ENCODE measurements around a stretch of chr5.

GRCh38 chr5:168600362-168600819, 21.2 kb upstream of the PANK3 start:
- PRO-cap: no peak

- PRO-cap: no peak
Observed at GRCh38 chr5:168613809-168614465, 34.8 kb upstream of the PANK3 start.

GRCh38 chr5:168794218-168794656, 215.1 kb upstream of the PANK3 start:
- PRO-cap: no peak

DNA sequence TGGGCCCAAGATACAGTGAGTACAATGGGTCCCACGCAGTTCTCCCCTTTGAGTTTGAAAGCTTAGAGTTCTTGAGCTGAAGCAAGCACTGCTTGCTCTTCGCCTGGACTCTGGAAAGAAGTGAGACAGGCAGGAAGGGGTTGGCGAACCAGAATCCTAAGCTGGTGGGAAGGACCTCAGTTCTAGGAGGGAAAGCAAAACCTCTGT, 239.8 kb upstream of the PANK3 start:
- PRO-cap: no peak

- PRO-cap: no peak
Observed at GRCh38 chr5:169095304-169095821, 205.6 kb downstream of the SLIT3 start.

GRCh38 chr5:170244361-170244869, 11.6 kb downstream of the C5orf58 start:
- PRO-cap: no peak

DNA sequence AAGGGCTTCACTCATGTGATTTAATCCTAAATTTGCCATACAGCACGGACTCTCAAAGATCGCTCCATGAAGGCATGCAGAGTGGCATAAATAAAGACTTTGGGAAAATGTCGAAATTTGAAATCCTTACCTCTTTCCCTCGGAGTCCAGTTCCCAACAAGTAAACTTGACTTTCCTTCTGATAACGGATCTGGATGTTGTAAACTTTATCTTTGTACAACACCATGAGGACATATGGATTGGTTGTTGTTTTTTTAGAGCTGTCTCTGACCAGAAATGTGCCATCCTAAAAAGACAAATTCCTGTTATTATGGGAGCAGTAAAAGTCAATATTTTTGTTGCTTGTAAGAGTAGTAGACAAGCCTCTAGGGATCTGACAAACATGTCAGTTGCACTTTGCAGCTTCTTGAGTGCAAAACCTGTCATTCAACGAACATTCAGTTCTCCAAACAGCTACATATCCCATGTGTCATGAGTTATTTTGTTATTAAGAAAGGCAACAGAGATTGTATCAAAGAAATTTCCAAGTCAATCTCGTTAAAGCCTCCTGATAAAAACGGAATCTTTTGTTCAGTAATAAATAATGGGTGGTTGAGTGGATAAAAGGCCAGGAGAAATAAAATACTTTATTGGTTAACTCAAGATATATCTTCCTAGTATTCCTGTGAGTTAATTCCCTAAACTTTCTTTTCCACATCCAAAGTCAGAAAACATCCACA, 18.0 kb downstream of the C5orf58 start:
- PRO-cap: no peak

- PRO-cap: no peak
Observed at GRCh38 chr5:170265589-170266156, 31.9 kb downstream of the LCP2 start.

DNA sequence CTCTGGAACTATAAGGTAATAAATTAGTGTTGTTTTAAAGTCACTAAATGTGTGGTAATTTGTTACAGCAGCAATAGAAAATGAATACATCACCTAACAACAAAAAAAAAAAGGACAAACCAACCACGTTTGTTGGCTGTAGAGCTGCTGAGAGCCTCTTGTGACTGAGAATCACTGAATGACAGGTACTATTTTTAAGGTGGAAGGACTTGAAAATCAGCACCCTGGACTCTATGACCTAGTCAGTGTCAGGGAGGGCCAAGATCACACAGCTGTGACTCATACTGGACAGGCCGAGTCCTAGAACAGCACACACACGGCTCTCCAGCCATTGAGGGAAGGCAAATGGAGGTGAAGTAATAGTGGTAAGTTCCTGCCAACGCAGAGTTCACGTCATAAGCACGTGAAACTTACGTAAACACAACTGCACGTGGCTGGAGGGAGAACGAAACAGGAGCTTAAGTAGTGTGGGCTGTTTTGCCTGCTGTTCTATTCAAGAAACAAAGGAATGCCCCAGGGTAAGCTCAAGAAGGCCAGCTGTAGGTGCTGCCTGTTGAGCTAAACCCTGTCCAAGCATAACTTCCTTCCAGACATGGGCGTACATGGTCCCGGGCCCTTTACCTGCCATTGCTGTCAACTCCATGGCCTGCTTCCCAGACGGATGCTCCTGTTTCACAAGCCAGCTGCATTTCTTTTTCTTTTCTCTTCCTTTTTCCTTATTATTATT, 10.0 kb upstream of the LCP2 start:
- PRO-cap: no peak

DNA sequence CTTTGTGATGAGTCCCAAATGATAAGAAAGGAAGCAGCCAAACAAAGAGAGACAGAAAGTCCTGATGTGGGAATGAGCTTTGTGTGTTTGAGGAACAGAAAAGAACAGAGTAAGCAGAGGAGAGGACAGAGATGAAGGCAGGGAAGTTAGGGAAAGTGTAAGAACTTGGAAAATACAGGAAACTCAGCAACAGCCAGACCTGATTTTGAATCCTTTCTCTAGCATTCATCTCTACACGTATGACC, 32.5 kb upstream of the LCP2 start:
- PRO-cap: no peak

DNA sequence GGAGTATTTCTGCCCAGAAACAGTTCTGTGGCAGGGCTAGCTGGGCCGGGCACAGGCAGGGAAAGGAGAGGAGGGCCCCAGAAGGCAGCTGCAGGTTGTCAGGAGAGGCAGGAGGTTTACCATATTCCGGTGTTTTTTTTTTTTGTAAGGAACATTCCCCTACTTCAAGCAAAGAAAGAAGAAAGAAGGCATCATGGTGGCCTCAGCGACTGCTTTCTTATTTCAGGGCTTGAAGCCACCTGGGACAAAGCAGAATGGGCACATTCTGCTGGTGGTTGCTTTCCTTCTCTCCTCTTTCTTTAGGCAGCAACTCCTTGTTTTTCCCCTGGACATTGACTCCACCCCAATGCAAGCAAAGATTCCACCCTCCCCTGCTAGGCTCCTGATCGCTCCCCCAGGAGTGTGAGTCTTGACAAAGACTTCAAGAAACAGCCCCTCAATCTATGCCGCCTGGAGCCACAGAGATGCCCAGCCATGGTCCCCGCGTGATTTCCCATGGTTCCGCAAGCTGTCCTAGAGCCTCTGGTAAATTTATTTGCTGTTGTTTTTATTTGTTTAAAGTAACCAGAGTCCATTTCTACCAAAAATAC, 2.5 kb downstream of the KCNMB1 start:
- PRO-cap: no peak

DNA sequence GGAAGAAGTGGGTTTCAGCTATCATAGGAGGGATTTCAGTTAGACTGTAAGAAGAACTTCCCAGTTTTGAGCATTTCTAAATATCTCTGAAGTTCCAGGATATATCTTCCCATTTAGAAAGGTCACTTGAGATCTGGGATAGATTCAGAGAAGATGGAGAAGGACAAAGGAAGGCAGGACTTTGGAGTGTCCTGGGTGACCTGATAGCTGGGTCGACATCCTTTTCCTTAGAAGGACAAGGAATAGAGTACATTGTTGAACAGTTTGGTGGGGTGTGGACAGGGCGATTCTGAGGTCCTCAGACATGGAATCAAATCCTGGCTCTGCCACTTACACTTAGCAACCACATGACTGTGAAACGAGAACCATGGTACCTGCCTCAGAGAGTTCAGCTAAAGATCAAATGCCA, 755 bp downstream of the KCNMB1 start:
- PRO-cap: no peak

GRCh38 chr5:170756849-170757681, 26.5 kb upstream of the GABRP start:
- PRO-cap: bidirectional peak, plus-strand start at chr5:170757435, minus-strand start at chr5:170757338

DNA sequence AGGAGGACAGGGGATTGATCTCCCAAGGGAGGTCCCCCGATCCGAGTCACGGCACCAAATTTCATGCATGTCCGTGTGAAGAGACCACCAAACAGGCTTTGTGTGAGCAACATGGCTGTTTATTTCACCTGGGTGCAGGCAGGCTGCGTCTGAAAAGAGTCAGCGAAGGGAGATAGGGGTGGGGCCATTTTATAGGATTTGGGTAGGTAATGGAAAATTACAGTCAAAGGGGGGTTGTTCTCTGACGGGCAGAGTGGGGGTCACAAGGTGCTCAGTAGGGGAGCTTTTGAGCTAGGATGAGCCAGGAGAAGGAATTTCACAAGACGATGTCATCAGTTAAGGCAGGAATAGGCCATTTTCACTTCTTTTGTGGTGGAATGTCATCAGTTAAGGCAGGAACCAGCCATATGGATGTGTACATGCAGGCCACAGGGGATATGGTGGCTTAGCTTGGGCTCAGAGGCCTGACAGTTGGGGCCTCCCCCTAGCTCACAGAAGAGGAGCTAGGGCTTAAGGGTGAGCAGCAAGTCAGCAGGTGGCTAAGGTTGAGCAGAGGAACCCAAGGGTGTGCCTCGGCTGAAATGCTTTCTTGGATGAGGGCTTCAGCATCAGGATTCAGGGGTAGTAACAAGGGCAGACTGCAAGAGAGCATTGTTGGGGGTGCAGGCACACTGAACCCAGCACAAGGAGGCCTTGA, 16.0 kb upstream of the GABRP start:
- PRO-cap: no peak

DNA sequence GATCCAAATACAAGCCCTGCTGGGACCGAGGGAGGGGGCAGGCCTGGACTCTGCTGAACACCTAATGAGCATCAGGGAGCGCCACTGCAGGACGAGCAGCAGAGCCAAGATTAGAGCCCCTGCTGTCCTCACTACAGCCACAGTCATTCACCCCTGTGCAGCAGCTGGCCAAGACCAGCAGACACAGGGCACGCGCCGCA, 301 bp downstream of the GABRP start:
- PRO-cap: no peak

- PRO-cap: bidirectional peak, plus-strand start at chr5:171451159, minus-strand start at chr5:171450880
Observed at GRCh38 chr5:171450304-171451596, 31.3 kb downstream of the FGF18 start.

DNA sequence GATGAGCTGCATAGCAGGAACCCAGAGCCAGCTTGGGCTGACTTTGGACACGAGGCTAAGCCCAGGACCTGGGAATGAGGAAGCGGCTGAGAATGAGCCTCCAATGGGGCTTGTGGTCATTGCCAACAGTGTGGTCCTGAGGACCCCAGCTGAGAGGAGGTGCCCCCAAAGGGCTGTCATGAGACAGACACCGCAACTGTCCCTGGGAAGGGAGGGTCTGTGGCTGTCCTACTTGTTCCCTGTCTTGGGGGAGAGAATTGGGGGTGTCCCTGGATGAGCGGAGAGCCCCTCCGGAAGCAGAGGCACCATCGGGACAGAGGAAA, 159.9 kb upstream of the SMIM23 start:
- PRO-cap: no peak

- PRO-cap: no peak
Observed at GRCh38 chr5:171966056-171966940, 40.1 kb downstream of the FBXW11 start.

- PRO-cap: no peak
Observed at GRCh38 chr5:172093347-172094022, 87.0 kb upstream of the FBXW11 start.

GRCh38 chr5:172168160-172169345, 19.5 kb downstream of the STK10 start:
- PRO-cap: no peak

All from gallbladder (tissue), 1 donor.